Psoas muscle (tissue), 2 donors: Measurements from ENCODE around the genes RABGAP1L, COP1 and PAPPA2.

DNA sequence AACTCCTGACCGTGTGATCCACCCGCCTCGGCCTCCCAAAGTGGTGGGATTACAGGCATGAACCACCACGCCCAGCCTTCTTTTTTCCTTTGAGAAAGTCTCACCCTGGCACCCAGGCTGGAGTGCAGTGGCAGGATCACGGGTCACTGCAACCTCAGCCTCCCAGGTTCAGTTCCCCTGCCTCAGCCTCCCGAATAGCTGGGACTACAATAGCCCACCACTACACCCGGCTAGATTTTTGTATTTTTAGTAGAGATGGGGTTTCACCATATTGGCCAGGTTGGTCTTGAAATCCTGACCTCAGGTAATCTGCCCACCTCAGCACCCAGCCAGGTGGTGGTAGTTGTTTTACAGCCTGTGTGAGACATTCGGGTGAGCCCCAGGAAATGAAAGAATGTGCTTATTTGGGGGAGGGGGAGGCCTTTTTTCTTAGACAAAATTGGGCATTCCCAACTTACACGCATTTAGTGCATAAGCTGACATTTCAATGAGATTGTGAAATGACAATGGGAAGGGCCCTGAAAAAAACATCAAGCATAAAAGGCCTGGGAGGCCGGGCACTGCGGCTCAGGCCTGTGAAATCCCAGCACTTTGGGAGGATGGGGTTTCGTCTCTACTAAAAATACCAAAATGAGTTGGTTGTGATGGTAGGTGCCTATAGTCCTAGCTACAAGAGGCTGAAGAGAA lies 5.6 kb upstream of the ZBTB37 start:
- PRO-cap, 2 experiments, result no peak in any of the 2 experiments

DNA sequence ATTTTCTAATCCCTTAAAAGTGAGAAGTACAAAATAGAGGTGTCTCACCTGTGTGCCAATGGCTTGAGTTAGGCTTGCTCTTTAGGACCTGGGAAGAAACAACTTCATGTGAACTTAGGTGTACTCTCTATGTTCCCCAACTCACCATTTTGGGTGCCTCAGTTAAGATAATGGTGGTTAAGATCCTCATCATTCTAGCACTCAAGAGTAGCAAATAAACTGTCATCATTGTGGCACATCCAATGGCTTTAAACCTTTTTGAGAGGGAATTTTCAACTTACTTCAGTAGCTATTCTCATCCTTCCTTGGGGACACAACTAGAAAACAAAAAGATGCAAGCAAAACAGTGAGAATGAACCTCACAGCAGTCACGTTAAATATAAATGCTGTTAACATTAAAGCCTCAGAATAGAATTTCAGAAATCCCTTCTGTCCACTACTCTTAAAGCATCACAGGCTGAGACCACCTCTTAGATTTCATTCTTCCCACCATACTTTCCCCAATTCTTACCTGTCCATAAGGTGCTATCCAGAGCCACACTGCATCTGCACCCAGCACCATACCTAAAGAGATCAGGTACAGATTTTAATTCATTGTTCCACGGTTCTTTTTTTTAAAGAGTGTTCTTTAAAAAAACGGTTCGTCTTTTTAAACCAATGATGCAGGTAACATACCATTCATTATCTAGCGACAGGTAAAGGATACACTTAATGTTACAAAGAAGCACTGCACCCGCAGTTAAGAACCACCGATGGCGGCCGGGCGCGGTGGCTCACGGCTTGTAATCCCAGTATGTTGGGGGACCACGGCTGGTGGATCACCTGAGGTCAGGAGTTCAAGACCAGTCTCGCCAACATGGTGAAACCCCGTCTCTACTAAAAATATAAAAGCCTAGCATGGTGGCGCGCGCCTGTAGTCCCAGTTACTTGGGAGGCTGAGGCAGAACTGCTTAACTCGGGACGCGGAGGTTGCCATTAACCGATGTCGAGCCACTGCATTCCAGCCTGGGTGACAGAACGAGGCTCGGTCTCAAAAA lies 1.4 kb upstream of the ZBTB37 start:
- PRO-cap, 2 experiments, result peak in 1 of 2 experiments; most common minus-strand start position 570 of the sequence (in 1)

- PRO-cap, 2 experiments, result no peak in any of the 2 experiments
Measured at GRCh38 chr1:173914264-173915061, 2.7 kb downstream of the SERPINC1 start.

DNA sequence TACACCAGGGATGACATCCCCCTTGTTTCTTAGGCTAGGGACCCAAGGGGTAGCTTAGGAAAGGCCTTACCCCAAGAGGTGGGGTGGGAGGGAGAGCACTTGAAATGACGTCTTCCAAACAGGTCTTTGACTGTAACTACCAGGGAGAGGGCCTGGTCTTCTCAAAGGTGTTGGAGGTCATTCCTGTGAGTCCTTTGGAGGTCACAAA lies 253 bp downstream of the SERPINC1 start:
- PRO-cap, 2 experiments, result no peak in any of the 2 experiments

- PRO-cap, 2 experiments, result no peak in any of the 2 experiments
Measured at GRCh38 chr1:173943210-173943975, 26.3 kb upstream of the SERPINC1 start.

DNA sequence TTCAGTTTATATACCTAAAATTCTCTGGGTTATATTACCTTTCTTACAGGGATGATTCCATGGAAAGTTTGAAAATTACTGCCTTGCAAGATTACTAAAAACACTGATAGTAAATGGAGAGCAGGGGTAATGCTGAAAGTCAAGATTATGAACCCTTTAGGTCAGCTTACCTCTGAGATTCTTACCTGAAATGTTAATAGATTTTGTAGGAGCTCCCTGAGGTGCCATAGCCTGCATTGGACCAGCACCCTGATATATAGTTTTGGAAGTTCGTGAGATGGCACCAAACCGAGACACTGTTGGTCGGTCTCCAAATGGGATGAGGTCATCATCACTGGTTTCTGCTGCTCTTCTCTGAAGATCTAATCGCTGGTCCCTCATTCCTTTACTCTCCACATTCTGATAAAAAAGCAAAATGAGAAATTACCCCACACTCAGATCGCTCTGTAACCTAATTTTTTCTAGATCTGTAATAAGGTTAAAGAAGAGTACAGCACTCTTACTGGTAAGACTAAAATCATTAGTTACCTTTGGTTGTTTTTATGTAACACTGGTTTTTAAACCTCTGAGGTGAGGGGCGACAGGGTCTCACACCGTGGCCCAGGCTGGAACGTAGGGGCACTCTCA lies 30.2 kb upstream of the SERPINC1 start:
- PRO-cap, 2 experiments, result no peak in any of the 2 experiments

- PRO-cap, 2 experiments, result peak in 2 of 2 experiments; most common plus-strand start chr1:174159530 (in 1); most common minus-strand start chr1:174159276 (in 1)
Measured at GRCh38 chr1:174159043-174159716, at the start of gene RABGAP1L. Gene RABGAP1L (plus strand): TSS chr1:174159520.

- PRO-cap, 2 experiments, result no peak in any of the 2 experiments
Measured at GRCh38 chr1:174204529-174205264, 45.4 kb downstream of the RABGAP1L start.

DNA sequence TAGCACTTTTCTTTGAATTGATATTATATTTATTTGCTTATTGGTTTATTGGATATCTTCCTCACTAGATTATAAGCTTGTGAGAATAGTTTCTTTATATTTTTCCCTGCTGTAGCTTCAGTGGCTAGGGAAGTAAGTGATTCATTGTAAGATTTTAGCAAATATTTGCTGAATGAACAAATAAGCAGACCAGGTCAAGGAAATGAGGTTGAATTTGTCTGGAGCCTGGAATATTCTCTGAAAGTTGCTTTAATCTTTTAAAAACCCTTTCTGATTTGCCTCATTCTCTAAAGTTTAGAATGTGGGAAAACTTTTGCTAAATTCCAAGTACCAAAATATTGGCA lies 80.2 kb downstream of the RABGAP1L start:
- PRO-cap, 2 experiments, result no peak in any of the 2 experiments

DNA sequence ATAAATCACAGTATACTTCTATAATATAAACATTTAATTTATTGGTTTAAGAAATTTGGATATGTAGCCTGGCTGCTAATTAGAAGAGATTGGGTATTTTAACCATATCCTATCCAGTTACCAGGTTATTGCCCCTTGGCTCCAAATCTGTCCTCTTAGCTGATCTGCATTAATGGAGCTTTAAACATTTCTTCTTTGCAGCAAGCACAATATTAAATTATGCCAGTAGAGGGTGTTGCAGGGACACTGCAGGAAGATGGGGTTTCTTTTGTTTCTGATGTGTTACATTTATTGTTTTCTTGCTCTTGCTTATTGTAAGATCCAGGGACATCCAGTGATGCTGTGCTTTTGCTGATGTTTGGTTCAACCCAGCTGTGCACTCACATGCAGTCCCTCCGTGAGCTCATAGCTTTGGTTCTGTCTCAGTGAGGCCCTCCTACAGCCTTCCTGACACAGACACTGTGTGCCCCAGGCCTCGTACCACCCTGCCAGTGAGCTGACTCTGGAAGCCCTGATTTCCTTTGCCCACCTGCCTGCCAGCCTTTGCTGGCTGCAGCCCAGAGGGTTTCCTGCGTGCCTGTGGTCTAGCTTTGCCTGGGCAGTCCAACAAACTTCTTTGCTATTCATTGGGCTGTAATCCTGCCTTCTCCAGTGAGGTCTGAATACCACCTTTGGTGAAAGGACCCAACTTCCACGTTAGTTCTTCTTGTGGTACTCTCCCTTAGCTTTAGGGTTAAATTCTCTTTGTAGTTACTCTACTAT lies 103.5 kb downstream of the RABGAP1L start:
- PRO-cap, 2 experiments, result no peak in any of the 2 experiments

- PRO-cap, 2 experiments, result no peak in any of the 2 experiments
Measured at GRCh38 chr1:174820192-174820683, 179.5 kb upstream of the CACYBP start.

GRCh38 chr1:174999116-174999499 lies 639 bp upstream of the CACYBP start:
- PRO-cap, 2 experiments, result peak in 2 of 2 experiments; most common plus-strand start chr1:174999462 (in 1); most common minus-strand start chr1:174999341 (in 2)

- PRO-cap, 2 experiments, result no peak in any of the 2 experiments
Measured at GRCh38 chr1:175188810-175189625, 3.6 kb downstream of the KIAA0040 start.

GRCh38 chr1:175193585-175194280 lies 1.2 kb upstream of the KIAA0040 start:
- PRO-cap, 2 experiments, result no peak in any of the 2 experiments

DNA sequence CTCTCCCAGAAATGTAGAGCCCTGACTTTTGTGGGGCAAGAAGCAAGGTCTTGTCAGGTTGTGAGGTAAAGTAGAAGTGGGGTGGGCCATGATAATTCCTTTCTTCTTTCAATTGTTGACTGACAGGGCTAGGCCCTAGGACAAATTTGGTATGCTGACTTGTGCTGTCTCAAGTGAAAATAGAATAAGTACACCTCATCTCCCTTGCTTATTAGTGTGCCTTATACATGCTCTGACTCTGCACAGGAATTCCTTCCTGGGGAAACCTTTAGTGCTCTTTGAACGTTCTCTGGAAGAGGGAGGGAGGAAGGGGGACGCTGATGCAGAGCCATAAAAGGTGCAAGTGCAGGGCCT lies 26.0 kb upstream of the KIAA0040 start:
- PRO-cap, 2 experiments, result no peak in any of the 2 experiments

DNA sequence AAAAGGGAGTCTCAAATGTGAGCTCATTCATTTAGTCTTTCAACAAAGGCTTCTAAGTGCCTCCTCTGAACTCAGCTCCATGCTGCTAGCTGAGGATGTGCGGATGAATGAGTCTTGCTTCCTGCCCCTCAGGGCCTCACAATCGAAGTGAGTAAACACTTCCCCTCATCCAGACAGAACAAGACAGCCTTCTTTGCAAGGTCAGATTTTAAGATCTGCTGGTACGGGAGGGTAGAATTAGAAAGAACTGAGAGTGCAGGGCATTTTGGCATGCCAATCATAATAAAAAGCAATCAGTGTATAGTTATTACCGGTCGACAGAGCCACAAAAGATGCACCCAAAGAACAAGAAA lies 69.9 kb downstream of the TNR start:
- PRO-cap, 2 experiments, result no peak in any of the 2 experiments

DNA sequence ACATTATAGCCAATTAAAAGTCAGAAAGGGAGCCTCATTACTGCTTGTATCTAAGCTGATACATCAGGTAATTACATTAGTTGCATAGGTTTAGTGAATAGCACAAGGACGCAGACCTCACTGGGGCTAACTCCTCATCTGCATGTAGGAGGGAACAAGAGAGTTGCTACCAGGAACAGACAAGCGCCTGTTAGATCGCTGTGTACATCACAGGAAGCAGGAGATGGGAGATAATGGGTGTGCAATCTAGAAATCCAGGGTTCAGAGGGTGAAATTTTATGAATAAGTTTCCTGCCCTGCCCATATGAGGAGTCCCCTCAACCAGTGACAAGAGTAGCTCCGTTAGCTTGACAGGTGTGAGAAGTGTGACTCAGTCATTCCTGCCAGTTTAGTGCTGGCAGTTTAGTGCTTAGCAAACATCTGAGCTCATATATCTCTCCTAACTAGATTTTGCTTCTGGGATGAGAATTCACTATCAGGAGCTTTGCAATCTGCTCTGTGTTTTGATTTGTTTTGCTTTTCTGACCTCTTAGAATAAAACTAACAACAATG lies 96.8 kb upstream of the TNR start:
- PRO-cap, 2 experiments, result no peak in any of the 2 experiments

GRCh38 chr1:176206938-176207841 lies at the start of gene COP1:
Gene COP1 (minus strand): TSS chr1:176207286.
- PRO-cap, 2 experiments, result peak in 2 of 2 experiments; most common plus-strand start chr1:176207344 (in 2); most common minus-strand start chr1:176207270 (in 2)

DNA sequence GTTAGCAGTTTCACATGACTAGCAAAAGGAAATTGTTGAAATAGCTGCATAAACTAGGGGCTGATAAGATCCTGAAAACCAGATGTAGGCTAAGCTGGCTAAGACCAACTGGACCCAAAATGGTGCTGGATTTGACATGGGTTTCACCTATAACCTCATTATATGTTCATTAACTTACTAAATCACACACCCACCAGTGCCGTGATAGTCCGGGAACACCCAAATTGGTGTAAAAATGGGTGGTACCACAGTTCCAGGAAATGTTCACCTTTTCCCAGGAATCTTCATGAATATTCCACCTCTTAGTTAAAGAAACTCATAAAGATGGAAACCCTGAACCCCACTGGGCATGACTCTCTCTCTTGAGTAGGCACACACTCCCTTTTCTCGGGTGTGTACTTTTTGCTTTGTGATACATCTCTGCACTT lies at the start of gene PAPPA2:
Gene PAPPA2, plus strand, starts transcription at position 350 of the 428 bp plus-strand sequence.
- PRO-cap, 2 experiments, result no peak in any of the 2 experiments

GRCh38 chr1:176656095-176656845 lies 193.3 kb downstream of the PAPPA2 start:
- PRO-cap, 2 experiments, result no peak in any of the 2 experiments